Upper lobe of left lung (tissue), 5 donors: ENCODE measurements around the gene GALM.

GRCh38 chr2:37231853-37232471 is 504 bp downstream of the NDUFAF7 start:
- PRO-cap, 2 experiments = no peak in any of the 2 experiments
- RAMPAGE, long total RNA, 4 experiments = no peak in any of the 4 experiments

GRCh38 chr2:37425351-37425914 is 81.0 kb downstream of the QPCT start:
- PRO-cap, 2 experiments = no peak in any of the 2 experiments
- RAMPAGE, long total RNA, 4 experiments = no peak in any of the 4 experiments

- PRO-cap, 2 experiments = no peak in any of the 2 experiments
- RAMPAGE, long total RNA, 4 experiments = no peak in any of the 4 experiments
Measured at GRCh38 chr2:37582988-37583363, 88.5 kb downstream of the CDC42EP3 start.

DNA sequence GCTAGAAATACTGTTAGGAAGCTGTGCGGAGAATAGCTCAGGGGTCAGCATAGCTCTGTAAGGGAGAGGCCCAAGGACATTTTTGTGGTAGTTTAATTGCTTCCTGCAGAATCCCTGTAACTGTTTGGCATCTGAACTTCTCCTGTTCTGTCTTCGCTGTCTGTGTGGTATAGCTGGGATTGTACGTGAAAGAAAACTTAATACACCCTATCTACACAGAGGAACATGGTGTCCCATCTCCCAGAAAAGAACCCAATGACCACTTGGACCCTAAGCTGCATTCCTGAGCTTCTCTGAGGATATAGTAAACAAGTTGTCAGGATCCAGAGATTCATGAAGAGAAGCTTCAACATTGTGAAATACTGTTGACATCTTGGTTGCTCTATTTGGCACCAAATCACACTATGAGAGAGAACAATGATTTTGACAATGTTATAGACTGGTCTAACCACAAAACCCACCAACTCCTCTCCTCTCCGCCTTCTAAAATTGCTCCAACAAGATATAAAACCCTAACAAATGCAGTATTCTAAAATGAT is 81.3 kb downstream of the CDC42EP3 start:
- PRO-cap, 2 experiments = no peak in any of the 2 experiments
- RAMPAGE, long total RNA, 4 experiments = no peak in any of the 4 experiments

- PRO-cap, 2 experiments = no peak in any of the 2 experiments
- RAMPAGE, long total RNA, 4 experiments = no peak in any of the 4 experiments
Measured at GRCh38 chr2:37643815-37644743, 27.4 kb downstream of the CDC42EP3 start.

DNA sequence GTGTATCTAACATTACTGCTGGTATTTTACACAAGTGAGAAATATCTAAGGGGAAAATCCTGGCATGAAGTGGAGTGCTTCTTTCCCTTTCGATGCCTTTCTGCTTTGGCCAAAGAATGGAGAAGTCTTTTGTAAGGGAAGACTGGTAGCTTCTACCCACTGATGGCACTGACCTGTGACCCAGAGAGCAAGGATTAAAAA is 86.5 kb upstream of the CDC42EP3 start:
- PRO-cap, 2 experiments = no peak in any of the 2 experiments
- RAMPAGE, long total RNA, 4 experiments = no peak in any of the 4 experiments

DNA sequence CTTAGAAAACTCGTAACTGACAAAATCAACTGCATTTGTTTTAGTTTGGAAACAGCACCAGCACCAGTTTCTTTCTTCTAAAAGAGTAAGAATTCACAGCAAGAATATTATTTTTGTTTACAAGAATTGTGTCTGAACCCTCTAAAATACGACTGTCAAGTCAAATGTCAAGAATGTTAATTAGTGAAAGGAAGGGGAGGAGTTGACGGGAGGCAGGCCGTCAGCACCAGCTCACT is 94.5 kb upstream of the CDC42EP3 start:
- PRO-cap, 2 experiments = no peak in any of the 2 experiments
- RAMPAGE, long total RNA, 4 experiments = no peak in any of the 4 experiments

- PRO-cap, 2 experiments = no peak in any of the 2 experiments
- RAMPAGE, long total RNA, 4 experiments = no peak in any of the 4 experiments
Measured at GRCh38 chr2:37786690-37787332, 115.4 kb upstream of the CDC42EP3 start.

GRCh38 chr2:38261628-38261967 is 115.5 kb downstream of the ATL2 start:
- PRO-cap, 2 experiments = no peak in any of the 2 experiments
- RAMPAGE, long total RNA, 4 experiments = no peak in any of the 4 experiments

DNA sequence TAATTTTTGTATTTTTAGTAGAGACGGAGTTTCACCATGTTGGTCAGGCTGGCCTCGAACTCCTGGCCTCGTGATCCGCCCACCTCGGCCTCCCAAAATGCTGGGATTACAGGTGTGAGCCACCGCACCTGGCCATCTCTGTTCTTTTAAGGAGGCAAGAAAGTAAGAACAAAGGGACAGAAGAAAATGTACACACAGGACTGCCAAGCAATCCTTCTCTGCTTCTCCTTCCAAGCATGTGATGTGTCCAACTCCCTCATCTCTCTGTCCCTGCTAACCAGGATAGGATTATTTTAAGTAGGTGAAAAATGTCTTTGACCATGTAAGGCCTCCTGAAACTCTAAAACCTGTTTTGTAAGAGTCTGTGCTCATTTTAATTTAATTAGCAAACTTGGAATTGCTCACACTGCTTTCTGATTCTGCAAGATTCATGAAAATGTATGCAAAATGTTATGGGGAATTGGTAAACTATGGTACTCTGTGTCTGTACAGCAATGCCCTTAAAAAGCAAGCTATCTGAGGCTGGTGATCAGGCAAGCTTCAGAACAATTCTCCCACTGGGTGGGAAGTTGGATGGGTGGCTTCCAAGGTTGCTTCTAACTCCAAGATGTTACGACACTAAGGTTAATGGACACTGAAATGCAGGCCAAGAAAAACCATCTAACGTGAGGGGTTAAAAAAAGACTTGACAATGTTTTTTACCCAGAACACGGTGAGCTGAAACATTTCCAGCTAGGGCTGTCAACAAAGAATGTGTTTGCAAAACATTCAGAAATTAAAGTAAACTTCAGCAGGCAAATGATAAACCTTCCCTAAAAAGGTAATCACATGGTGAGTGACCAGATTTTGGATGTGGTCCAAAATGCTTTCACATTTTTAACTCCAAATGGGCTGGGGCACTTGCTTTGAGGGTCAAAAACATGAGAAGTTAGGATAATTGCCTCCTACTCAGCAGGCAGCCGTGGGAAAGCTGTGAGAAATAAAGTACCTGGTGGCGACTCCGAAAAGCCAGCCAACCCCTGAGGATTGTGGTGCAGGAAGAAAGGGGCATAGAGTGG is 89.6 kb upstream of the ATL2 start:
- PRO-cap, 2 experiments = no peak in any of the 2 experiments
- RAMPAGE, long total RNA, 4 experiments = no peak in any of the 4 experiments

GRCh38 chr2:38515358-38516338 is 87.1 kb downstream of the HNRNPLL start:
- PRO-cap, 2 experiments = peak in 2 of 2 experiments; most common plus-strand start chr2:38515631 (in 1); most common minus-strand start chr2:38515661 (in 1)
- RAMPAGE, long total RNA, 4 experiments = no peak in any of the 4 experiments

- PRO-cap, 2 experiments = no peak in any of the 2 experiments
- RAMPAGE, long total RNA, 4 experiments = no peak in any of the 4 experiments
Measured at GRCh38 chr2:38620502-38620757, 17.7 kb upstream of the HNRNPLL start.

- PRO-cap, 2 experiments = no peak in any of the 2 experiments
- RAMPAGE, long total RNA, 4 experiments = no peak in any of the 4 experiments
Measured at GRCh38 chr2:38643569-38644280, 22.2 kb upstream of the GALM start.

- PRO-cap, 2 experiments = peak in 2 of 2 experiments; most common plus-strand start chr2:38666117 (in 2); most common minus-strand start chr2:38666741 (in 1)
- RAMPAGE, long total RNA, 4 experiments = start-site peak on the plus strand in 4 of 4 experiments, at chr2:38666064-38666124 at its widest, 22 to 143 reads per replicate
Measured at GRCh38 chr2:38666046-38666980, at the start of gene GALM. Gene GALM, plus strand, starts transcription at chr2:38666114.

GRCh38 chr2:38960279-38960720 is 70.6 kb downstream of the ARHGEF33 start:
- PRO-cap, 2 experiments = no peak in any of the 2 experiments
- RAMPAGE, long total RNA, 4 experiments = no peak in any of the 4 experiments

DNA sequence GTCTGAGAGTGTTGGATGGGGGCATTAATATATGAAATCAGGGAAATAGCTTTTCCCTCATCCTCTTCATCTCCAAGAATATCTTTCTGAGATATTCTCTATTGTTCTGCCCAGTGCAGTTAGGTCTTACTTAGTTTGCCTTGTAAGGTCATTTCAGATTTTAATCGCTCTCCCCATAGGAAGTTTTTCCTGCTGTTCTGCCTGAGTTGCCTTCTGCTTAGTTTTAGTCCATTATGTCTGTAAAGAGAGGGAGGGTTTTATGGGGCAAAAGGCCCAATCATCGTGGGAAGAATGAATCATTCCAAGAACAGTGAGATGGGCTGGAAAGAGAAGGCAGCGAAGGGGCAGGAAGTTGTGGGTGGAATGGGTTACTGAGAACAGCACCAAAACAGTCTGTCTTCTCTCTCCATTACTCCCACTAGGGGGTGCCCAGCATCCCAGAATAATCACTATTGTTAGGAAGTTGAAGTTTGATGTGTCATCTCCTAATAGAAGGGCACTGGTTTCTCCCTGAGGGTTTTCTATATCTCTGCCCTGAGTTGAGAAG is 76.4 kb upstream of the MAP4K3 start:
- PRO-cap, 2 experiments = peak in 1 of 2 experiments; most common plus-strand start position 351 of the sequence (in 1); most common minus-strand start position 74 of the sequence (in 1)
- RAMPAGE, long total RNA, 4 experiments = no peak in any of the 4 experiments

- PRO-cap, 2 experiments = no peak in any of the 2 experiments
- RAMPAGE, long total RNA, 4 experiments = no peak in any of the 4 experiments
Measured at GRCh38 chr2:40100950-40101600, 322.0 kb upstream of the THUMPD2 start.

DNA sequence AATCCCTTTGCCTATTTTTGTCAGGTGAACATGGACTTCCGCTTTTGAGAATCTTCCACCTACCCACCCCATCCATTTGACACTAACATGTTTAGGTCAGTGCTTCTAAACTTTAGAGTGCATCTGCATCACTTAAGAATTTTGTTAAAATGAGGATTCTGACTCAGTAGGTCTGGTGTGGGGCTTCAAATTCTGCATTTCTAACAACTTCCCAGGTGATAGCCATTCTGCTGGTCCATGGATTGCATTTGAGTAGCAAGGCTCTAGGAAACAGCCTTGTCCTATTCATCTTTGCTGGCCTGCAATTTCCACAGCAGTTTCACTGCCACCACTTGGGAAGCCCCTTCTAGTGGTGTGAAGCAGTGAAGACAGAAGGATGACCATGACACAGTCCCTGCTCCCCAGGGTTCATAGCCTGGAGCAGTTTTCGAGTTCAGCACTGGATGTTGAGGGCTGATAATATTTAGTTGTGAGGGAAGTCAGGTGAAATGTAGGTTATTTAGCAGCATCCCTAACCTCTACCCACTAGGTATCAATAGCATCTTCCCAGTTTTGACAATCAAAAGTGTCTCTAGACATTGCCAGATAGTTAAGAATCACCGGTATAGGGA is 146.9 kb downstream of the SLC8A1 start:
- PRO-cap, 2 experiments = no peak in any of the 2 experiments
- RAMPAGE, long total RNA, 4 experiments = no peak in any of the 4 experiments

GRCh38 chr2:40352580-40353382 is 99.1 kb downstream of the SLC8A1 start:
- PRO-cap, 2 experiments = no peak in any of the 2 experiments
- RAMPAGE, long total RNA, 4 experiments = no peak in any of the 4 experiments

- PRO-cap, 2 experiments = no peak in any of the 2 experiments
- RAMPAGE, long total RNA, 4 experiments = start-site peak on the minus strand in 1 of 4 experiments, at chr2:40367664-40367670 at its widest, 5 reads per replicate
Measured at GRCh38 chr2:40367290-40368091, 84.4 kb downstream of the SLC8A1 start.